Colonic mucosa (tissue), 1 donor: ENCODE measurements around a stretch of chr16.

GRCh38 chr16:84595964-84596395 lies 21.9 kb downstream of the COTL1 start:
- PRO-cap, result no peak

DNA sequence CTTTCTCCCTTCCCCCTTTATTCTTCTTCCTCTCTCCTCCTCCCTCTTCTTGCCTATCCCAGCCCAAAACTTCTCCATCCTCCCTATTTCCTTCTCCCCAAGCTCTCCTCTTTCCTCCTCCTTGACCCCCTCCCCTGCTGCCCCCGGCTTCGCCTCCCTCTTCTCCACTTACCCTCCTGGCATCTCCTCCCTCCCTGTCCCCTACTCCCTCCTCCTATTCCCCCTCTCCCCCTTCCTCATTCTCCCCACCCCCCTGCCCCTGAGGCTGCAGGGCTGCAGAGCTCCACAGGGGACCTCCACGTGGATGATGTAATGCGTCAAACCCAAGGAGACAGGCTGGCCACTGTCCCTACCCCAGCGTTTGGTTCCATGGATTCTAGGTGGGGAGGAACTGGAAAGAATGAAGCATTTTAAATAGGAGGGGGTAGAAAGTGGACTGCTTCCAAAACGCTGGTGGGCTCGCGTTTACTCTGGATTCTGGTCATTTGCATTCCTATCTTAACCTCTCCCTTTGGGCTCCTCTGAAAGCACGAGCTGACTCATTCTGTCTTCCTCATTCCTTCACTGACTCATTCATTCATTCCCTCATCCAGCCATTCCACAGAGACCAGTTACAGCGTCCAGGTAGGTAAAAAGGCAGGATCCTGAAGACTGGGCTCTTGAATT lies 763 bp upstream of the COTL1 start:
- PRO-cap, result no peak

DNA sequence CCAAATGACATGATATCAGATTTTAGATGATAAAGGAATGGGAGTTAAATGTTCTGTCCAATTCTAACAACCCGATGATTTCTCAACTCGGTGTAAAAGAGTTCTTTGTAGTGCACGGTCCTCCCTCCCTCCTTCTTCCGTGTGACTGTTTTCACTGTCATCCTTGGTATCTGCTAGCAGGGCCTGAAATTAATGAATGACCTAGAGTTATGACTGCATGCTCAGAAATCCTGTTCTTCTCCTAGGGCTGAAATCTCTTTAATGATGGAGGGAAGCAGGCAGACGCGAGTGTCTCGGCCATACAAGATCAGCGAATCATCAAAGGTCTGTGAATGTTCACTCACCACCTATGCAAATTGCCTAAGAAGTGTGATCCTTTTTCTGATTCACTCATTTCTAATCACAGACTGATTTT lies 2.3 kb downstream of the KLHL36 start:
- PRO-cap, result no peak

DNA sequence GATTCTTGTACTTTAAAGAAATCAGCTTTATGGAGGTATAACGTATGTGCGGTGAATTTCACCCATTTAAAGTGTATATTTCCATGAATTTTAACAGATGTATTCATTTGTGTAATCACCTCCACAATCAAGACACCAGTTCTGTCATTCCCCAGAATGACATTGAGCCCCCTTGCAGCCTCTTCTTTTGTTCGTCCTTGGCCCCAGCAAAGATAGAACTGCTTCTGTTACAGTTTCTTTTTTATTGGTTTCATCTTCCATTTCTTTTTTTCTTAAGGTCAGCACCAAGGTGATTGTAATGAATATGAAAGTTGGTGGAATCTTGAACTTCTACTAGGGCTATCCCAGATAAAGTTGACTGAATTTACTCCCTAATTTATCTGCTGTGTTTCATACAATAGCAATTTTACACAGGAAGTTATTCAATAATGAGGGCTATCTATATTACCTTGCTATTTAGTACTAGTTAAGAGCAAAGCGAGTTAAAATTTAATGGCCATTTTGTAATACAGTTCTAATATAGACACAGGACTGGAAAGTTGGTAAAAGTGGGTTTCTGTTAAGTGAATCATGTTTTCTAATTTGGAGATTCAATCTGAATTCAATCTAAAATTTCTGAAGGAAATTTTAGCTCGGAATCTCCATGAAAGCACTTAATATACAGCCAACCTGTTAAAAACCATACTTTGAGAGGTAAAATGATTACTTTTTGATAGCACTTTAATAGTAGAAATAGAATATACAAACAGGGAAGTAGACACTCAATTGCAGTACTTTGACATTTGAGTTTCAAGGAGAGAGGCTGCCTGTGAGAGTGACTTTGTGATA lies 24.1 kb downstream of the USP10 start:
- PRO-cap, result no peak

DNA sequence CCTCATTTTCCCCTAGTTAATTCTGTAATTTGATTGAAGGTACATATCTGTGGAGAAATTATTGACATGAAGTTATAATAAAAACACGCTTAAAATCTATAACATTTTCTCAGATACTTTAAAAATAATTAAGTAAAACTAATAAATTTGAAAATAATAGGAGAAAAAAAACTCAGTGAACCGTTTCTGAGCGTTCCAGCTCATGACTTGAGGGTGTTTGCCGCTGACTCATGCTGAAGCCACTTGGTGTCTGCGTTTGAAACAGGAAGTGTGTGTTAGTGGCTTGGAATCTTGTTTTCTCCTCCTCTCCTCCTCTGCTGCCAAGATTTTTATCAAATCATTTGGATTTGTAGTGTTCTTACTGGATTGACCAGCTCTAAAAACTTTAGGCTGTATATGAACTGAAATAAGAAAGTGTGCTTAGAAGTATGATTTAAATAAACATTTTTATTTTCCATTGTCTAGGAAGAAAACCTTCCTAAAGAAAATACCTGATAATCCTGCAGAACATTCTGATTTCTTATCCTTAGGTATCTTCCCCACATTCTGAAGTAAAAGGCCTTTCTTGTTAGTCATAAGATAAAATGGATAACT lies 30.7 kb downstream of the USP10 start:
- PRO-cap, result bidirectional peak, plus-strand start at position 271 of the sequence, minus-strand start at position 209 of the sequence

DNA sequence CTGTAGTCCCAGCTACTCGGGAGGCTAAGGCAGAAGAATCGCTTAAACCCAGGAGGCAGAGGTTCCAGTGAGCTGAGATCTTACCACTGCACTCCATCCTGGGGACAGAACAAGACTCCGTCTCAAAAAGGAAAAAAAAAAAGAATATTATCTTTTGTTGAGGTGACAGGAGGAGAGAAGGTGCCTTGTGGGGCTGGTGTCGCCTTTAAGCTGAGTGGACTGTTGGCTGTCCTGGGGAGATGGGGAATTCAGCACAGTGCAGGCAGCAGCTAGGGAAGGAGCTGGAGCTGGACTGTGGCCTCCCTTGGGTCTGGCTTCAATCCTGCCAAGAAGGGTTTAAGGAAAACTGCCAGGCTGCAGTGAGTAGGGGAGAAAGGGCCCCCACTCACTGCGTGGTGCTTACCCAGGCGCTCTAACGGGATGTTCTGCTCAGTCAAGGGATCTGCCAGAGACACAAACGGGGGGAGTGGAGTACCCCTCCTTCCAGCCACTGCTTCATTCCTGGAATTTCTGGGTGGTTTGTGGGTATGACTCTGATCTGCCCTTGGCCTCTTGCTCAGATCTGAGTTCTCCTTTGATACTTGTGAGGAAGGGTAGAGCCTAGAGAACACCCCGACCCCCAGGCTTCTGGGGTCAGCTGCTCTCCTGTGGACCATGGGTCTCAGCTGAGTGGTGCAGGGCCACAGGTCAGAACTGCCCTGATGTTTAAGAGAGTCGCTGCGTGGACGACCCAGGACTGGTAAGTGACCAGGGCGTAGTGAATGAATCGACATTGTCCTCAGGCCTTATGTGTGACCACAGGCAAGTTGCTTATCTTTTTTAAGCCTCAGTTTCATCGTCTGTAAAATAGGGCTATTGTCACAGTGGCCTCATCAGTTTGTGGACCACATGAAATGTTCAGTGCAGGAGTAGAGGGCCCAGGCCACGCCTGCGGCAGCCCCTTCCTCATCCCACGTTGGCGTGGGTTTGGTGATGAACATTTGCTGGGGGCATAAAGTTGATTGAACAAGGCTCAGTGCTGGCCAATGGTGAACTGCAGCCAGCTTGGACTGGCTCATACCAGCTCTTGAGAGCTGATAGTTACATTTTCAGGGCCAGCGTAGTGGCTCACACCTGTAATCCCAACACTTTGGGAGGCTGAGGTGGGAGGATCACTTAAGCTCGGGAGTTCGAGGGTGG lies 9.6 kb downstream of the CRISPLD2 start:
- PRO-cap, result bidirectional peak, plus-strand start at position 439 of the sequence, minus-strand start at position 312 of the sequence

DNA sequence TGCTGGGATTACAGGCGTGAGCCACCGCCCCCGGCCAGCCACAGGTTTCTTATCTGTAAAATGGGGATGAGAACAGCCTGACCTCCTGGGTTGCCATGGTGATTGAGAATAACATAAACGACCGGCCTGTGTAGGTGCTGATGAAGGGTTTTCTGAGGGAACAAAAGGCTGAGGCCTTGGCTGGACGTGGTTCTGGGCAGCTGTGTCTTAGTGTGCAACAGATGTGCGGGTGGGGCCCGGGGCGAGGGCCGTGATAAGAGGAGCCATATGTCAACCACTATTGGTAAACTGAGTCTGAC lies 17.8 kb downstream of the CRISPLD2 start:
- PRO-cap, result no peak

DNA sequence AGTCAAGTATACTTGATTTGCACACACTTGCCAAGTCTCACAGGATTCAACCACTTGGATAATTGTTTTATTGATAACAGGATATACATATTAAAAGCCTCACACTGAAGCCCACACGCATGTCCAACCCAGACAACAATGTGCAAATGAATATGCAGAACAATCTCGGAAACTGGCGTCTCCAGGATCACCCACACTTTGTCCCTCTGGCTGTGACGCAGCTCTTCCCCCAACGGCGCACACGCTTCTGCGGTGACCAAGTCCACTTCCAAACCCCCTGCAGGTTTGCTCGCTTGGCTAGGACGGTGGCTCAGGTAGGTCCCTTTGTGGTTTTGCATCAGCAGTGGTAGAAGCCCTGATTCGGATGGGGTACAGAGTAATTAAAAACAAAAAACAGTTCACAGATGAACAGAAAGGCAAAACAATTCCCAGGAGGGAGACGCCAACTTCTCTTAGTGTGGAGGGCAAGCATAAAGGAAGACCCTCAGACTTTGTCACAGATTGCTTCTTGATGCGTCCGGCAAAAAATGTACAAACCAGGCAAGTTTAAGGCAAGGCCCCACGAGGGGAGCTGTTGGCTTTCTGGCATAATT lies 36.7 kb downstream of the ZDHHC7 start:
- PRO-cap, result no peak

GRCh38 chr16:84986220-84986795 lies 25.0 kb downstream of the ZDHHC7 start:
- PRO-cap, result no peak

DNA sequence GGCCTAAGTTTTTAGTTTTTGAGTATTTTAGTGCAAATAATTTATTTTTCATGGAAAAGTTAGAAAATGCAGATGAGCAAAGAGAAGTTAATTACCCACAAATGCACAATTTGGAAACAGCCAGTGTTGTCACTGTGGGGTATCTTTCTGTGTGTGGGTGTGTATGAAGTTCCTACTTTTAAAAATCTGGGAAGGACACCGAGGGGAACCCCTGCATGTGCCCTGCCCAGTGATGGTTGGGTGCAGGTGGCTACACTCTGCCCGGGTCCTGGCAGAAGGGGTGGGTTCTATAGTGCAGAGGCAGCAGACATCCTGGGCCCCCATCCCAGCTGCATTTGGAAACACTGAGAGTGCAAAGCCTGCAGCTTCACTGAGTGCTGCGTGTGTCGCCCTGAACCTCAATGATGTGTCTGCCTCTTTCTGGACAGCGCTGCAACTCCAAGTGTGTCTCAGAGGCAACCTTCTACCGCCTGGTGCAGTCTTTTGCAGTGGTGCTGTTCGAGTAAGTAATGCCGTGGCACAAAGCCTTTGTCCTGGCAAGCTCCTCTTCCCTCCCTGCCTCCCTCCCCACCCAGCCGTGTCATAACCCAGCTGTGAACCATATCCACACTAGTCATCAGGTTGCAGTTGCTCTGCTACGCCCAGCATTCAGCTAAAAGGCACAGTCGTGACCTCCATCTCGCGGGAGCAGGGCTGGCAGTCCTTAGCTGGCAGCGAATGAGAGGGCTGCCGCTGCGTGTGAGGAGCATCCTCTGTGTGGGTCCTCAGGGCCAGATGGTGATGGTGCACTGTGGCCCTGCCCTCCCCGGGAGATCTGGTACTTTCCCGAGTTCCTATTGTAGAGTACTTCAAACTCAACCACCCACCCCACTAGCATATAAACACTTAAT lies 39.5 kb downstream of the CIBAR2 start:
- PRO-cap, result no peak

GRCh38 chr16:85082409-85083214 lies 29.7 kb downstream of the CIBAR2 start:
- PRO-cap, result no peak

DNA sequence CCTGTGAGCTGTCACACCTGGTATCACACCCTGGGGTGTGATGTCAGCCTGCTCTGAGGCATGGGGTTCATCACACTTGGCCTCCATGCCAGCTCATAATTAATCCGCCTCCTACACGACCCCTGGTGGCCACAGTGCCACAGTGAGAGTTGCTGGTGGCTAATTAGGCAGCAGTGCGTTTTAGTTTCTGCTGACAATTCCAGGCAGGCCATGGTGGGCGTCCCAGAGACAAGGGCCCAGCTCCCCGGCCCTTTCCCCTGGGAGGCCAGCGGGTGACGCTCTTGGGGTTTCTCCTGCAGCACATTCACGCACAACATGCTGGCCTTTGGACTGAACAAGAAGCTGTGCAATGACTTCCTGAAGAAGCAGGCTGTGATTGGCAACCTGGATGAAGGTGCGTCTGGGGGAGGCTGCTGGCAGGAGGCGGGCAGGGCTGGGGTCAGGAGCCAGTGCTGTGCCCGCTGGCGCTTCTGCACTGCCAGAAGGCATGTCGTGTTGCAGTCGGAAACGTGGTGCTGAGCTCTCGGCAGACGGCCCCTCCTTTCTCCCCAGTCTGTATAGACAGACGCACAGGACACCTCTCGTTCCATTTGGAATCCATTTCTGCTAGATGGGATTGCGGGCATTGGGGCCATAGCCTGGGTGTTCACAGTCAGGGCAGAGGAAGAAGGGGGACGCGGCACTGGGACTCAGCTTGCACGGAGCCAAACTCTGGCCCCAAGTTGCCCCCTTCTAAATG lies 25.3 kb downstream of the CIBAR2 start:
- PRO-cap, result unidirectional peak, minus-strand start at position 308 of the sequence

GRCh38 chr16:85104626-85105193 lies 7.6 kb downstream of the CIBAR2 start:
- PRO-cap, result no peak

DNA sequence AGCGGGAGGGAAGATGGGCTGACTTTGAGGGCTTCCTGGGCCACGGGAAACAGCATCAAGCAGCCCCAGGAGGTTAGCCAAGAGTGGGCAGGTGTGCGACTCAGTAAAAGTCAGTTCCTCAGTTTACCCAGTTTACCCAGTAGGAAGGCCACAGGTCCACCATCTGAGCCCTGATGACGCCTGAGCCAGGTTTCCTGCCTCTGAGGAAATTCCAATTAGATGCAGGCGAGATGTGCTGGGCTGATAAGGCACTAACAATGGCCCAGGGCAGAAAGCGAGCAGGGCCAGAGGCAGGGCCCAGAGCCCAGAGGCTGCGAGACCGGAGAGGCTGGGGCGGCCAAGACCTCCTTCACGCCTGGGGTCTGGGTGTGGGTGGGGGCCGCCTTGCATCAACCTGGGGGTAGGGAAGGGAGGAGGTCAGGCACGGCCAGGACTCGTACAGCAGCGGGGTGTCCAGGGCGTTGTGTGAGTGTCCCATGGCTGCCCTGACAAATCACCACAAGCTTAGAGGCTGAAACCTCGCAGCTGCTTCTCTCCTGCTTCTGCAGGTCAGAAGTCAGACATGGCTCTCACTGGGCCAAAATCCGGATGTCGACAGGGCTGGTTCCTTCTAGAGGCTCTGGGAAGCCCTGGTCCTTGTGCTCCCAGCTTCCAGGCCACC lies 32.0 kb upstream of the CIBAR2 start:
- PRO-cap, result no peak

DNA sequence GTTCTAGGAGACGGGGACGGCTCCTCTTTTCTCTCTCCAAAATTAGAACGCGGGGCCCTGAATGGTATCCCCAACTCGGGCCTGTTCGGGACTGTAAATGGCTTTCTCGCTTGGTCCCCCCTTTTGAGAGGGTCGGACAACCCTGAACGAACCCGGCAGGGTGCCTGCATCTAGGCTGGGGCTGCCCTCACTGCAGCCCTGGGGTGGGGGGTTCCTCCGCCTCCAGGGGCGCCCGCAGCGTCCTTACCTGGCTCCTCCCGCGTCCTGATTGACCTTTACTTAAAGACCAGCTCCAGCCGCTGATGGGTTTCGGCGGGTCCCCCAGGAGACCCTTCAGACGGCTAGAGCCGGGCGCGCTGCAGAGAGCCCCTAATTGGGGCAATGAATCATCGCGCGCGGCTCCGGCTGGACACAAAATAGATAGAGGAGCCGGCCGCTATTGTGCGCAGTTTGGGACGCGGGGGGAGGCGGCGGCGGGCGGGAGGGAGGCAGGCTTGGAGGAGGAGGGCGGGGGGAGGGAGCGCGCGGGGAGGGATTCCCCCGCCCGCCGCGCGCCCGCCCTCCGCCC lies 56.4 kb upstream of the CIBAR2 start:
- PRO-cap, result bidirectional peak, plus-strand start outside the sequence, minus-strand start at position 413 of the sequence

- PRO-cap, result no peak
Observed at GRCh38 chr16:85302768-85303187, 190.5 kb upstream of the CIBAR2 start.

DNA sequence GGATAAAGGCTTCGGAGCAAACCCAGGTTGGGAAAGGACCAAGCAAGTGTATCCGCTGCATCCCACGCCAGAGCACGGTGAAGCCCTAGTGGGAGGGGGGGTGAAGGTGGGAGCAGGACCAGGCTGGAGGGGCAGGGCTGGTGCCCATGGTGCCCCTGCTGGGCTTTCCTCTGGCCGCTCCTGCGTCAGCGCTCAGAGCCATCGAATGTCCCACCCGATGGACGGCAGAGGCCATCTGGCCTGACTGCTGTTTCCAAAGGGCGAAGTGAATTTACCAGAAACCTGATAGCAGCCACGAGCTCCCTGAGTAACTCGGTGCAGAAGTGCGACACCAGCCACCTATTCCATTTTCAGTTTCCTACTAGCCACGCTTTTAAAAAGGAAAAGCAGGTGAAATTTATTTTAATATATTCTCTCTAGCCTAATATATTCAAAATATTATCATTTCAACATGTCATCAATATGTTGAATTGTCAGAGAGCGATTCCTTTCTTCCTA lies 203.6 kb upstream of the CIBAR2 start:
- PRO-cap, result no peak

DNA sequence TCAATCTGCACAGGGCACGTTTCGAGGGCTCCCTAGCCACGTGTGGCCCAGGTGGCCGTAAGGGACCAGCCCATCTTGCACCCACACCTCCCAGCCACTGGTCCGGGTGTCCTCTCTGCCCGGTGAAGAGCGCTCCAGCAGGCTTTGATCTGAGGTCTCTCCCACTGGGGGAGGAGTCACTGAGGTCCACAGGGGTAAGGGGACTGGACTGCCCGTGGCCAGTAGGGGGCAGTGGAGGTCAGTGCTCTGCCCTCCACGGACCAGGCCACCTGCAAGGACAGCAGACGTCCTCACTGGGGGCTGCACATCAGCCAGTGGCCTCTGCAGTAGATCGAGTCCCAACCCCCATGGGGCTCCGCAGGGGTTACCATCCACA lies 204.1 kb upstream of the CIBAR2 start:
- PRO-cap, result no peak

- PRO-cap, result no peak
Observed at GRCh38 chr16:85355248-85355752, 243.0 kb upstream of the CIBAR2 start.

DNA sequence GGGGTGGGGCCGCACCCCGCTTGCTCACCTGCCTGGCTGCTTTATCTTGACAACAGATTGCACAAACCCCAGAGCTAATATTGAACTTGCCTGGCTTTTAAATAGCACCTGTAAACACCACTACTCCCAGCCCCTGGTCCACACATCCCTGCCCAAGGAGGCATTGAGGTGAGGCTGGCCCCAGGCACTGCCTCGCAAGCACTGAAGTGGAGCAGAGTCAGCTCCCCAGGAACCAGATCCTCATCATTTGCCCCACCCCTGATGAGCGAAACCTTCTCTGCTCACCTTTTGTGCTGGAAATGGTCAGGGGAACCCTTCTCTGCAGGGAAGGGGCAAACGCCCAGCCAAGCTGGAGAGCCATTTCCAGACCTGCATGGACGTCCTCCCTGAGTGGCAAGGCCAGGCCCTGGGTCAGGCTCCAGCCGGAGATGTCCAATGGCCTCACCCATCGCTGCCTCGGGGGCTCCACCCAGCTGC lies 190.2 kb upstream of the GSE1 start:
- PRO-cap, result bidirectional peak, plus-strand start at position 129 of the sequence, minus-strand start outside the sequence; unidirectional peak, plus-strand start at position 167 of the sequence